K562 (cell line): Measurements from ENCODE around the genes RGS9BP, SLC7A10 and GPI.

DNA sequence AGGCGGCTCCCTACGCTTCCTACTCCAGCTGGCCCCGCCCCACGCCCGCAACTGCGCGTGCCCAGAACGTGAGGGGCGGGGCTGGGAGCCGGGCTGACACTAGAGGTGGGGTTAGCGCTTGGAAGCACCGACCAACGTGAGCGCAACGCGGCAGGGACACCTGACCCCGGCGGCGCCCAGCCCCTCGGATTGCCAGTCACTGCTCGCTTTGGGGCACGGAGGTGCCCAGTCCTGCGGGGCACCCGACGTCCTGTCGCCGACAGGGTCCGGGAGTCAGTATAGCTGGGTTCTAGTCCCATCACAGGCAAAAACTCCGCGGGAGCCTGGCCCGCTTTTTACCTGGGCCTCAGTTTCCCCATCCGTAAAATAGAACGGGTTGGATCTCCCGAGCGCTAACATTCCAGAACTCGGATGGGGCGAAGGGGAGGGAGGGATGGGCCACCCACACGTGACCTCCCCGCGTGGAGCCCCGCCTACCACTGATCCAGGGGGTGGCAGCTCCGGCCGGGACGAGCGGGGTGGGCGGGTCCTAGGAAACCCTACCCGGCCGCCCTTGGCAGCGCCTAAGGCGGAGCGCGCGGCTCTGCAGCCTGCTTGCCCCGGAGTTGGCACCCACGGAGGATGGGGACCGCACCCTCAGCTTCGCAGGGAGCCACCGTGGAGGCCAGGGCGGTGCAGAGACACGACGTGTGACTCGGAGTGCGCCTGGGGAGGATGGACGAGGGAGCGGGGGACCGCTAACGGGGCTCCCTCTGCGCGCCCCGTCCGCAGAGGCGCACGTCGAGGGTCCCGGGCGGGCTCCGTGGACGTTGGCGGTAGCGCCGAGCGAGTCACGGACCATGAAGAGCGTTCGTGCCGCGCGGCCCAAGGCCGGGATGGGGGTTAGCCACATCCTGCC is at the start of gene RGS9BP:
RGS9BP (plus strand) TSS at position 540 of the 898 bp plus-strand sequence.
- RAMPAGE, long total RNA, result no peak
- RRBS, result 43% methylated on average over 31 of the region's 89 CpGs
PRO-cap:
- standard, result bidirectional peak, plus-strand start at position 102 of the sequence, minus-strand start outside the sequence
- CoPRO, capped RNA only, 2 experiments, result peak in 2 of 2 experiments; most common plus-strand start position 102 of the sequence (in 2)
- CoPRO, capped and uncapped RNA, 2 experiments, result peak in 2 of 2 experiments; most common plus-strand start position 99 of the sequence (in 1)
- CoPRO, uncapped RNA only, 2 experiments, result peak in 2 of 2 experiments; most common plus-strand start position 114 of the sequence (in 1)
CAGE:
- cytosol, long polyA plus RNA, result start-site peak on the plus strand centred at position 99 of the sequence, 9 bp wide, 12 and 6 reads in 2 replicates
- long polyA plus RNA, result no peak
- nucleolus, long total RNA, result no peak
- nucleus, long polyA plus RNA, result no peak

DNA sequence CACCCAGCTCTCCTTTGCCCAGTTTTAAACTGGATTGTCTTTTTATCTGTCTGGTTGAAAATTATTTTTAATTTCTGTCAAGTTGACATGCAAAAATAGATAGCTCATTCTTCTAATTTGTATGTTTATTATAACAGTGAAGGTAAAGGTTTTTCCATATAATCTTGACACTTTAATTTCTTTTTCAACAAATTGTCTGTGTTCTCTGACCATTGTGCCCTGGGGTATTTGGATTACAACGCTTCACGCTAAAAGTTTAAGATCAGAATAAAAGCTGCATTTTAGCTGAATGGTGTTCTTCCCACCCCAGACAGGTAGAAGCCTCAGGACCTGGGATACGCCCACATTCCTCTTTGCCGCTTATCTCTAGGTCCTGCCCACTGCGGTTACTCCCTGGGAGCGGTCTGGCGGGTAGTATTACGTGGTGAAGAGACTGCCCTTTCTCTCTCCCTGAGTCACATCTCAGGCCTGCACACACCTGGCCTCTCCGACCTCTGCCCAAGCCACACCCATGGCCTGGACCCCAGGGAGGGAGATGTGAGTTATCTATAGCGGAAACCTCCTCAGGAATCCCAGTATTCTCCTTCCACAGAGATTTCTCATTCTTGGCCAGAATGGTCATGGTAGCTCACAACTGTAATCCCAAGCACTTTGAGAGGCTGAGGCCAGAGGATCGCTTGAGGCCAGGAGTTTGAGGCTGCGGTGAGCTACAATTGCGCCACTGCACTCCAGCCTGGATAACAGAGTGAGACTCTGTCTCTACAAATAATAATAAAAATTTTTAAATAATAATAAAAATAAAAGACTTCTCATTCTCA is 17.3 kb downstream of the RHPN2 start:
- RAMPAGE, long total RNA, result no peak
- RRBS, result no CpG with 5 or more reads among the region's 13 CpGs
PRO-cap:
- standard, result no peak
- CoPRO, capped RNA only, 2 experiments, result no peak in any of the 2 experiments
- CoPRO, capped and uncapped RNA, 2 experiments, result no peak in any of the 2 experiments
- CoPRO, uncapped RNA only, 2 experiments, result no peak in any of the 2 experiments
CAGE:
- cytosol, long polyA plus RNA, result no peak
- long polyA plus RNA, result no peak
- nucleolus, long total RNA, result no peak
- nucleus, long polyA plus RNA, result no peak

DNA sequence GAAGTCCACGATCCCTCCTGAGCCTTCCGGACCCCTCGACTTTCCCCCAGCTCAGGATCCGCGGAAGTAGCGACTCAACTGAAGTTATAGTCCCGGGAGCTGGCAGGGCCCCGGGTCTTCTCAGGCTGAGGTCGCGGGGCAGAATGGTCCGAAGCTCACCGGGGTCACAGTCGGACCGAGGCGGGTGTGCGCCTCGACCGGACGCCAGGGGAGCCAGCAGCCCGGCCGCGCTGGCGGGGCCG is 17.7 kb upstream of the LRP3 start:
- RAMPAGE, long total RNA, result no peak
- RRBS, result 2% methylated on average over 17 of the region's 24 CpGs
PRO-cap:
- standard, result bidirectional peak, plus-strand start at position 158 of the sequence, minus-strand start at position 145 of the sequence
- CoPRO, capped RNA only, 2 experiments, result peak in 2 of 2 experiments; most common plus-strand start position 141 of the sequence (in 1); most common minus-strand start position 145 of the sequence (in 2)
- CoPRO, capped and uncapped RNA, 2 experiments, result peak in 1 of 2 experiments; most common plus-strand start position 154 of the sequence (in 1); most common minus-strand start position 145 of the sequence (in 1)
- CoPRO, uncapped RNA only, 2 experiments, result no peak in any of the 2 experiments
CAGE:
- cytosol, long polyA plus RNA, result no peak
- long polyA plus RNA, result no peak
- nucleolus, long total RNA, result no peak
- nucleus, long polyA plus RNA, result no peak

- RAMPAGE, long total RNA, result no peak
- RRBS, result 9% methylated on average over 25 of the region's 33 CpGs
PRO-cap:
- standard, result no peak
- CoPRO, capped RNA only, 2 experiments, result no peak in any of the 2 experiments
- CoPRO, capped and uncapped RNA, 2 experiments, result no peak in any of the 2 experiments
- CoPRO, uncapped RNA only, 2 experiments, result no peak in any of the 2 experiments
CAGE:
- cytosol, long polyA plus RNA, result no peak
- long polyA plus RNA, result no peak
- nucleolus, long total RNA, result no peak
- nucleus, long polyA plus RNA, result no peak
These were observed at the start of gene SLC7A10 for GRCh38 chr19:33225713-33226077. Gene SLC7A10 (minus strand): TSS chr19:33225850.

- RAMPAGE, long total RNA, result no peak
- RRBS, result 68% methylated on average over 37 of the region's 59 CpGs
PRO-cap:
- standard, result no peak
- CoPRO, capped RNA only, 2 experiments, result no peak in any of the 2 experiments
- CoPRO, capped and uncapped RNA, 2 experiments, result no peak in any of the 2 experiments
- CoPRO, uncapped RNA only, 2 experiments, result no peak in any of the 2 experiments
CAGE:
- cytosol, long polyA plus RNA, result no peak
- long polyA plus RNA, result no peak
- nucleolus, long total RNA, result no peak
- nucleus, long polyA plus RNA, result no peak
These were observed 1.2 kb upstream of the SLC7A10 start for GRCh38 chr19:33226719-33227302.

GRCh38 chr19:33273803-33274902 is 28.2 kb downstream of the CEBPA start:
- RAMPAGE, long total RNA, result no peak
- RRBS, result 16% methylated on average over 4 of the region's 20 CpGs
PRO-cap:
- standard, result no peak
- CoPRO, capped RNA only, 2 experiments, result no peak in any of the 2 experiments
- CoPRO, capped and uncapped RNA, 2 experiments, result no peak in any of the 2 experiments
- CoPRO, uncapped RNA only, 2 experiments, result no peak in any of the 2 experiments
CAGE:
- cytosol, long polyA plus RNA, result no peak
- long polyA plus RNA, result no peak
- nucleolus, long total RNA, result no peak
- nucleus, long polyA plus RNA, result no peak

GRCh38 chr19:33276017-33276164 is 26.4 kb downstream of the CEBPA start:
- RAMPAGE, long total RNA, result no peak
- RRBS, result 7% methylated on average over 2 of the region's 8 CpGs
PRO-cap:
- standard, result no peak
- CoPRO, capped RNA only, 2 experiments, result no peak in any of the 2 experiments
- CoPRO, capped and uncapped RNA, 2 experiments, result no peak in any of the 2 experiments
- CoPRO, uncapped RNA only, 2 experiments, result no peak in any of the 2 experiments
CAGE:
- cytosol, long polyA plus RNA, result no peak
- long polyA plus RNA, result no peak
- nucleolus, long total RNA, result no peak
- nucleus, long polyA plus RNA, result no peak

GRCh38 chr19:33375547-33376064 is 2.1 kb downstream of the CEBPG start:
- RAMPAGE, long total RNA, result no peak
- RRBS, result no CpG with 5 or more reads among the region's 5 CpGs
PRO-cap:
- standard, result no peak
- CoPRO, capped RNA only, 2 experiments, result no peak in any of the 2 experiments
- CoPRO, capped and uncapped RNA, 2 experiments, result no peak in any of the 2 experiments
- CoPRO, uncapped RNA only, 2 experiments, result no peak in any of the 2 experiments
CAGE:
- cytosol, long polyA plus RNA, result no peak
- long polyA plus RNA, result no peak
- nucleolus, long total RNA, result no peak
- nucleus, long polyA plus RNA, result no peak

DNA sequence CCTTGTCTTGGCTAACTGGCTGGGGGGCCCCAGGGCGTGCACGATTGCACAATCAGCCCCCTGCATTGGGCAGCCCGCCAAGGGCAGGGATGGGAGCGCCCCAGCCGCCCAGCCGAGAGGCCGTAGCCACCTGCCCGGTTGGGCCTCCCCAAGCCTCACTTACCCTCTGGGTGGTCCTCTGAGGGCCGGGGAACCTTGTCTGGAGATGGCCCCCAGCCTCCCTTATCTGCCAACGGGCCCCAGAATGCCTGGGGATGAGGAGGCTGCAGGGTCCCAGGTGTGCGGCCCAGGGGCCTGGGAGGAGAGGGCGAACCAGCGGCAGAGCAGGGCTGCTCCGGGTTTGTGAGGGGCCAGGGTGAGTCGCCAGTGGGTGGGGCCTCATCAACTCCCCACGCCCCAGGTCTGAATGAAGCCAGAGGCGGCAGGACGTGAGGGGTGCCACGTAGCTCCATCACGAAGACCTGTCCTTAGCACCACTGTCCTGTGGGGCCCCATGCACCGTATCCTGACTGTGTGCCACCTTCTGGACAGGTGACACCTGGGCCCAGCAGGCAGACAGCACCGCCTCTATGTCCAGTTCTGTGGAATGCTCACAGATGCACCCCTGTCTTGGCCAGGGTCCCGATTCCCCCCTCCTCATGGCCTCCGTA is 17.1 kb downstream of the CEBPG start:
- RAMPAGE, long total RNA, result no peak
- RRBS, result 78% methylated on average over 2 of the region's 24 CpGs
PRO-cap:
- standard, result no peak
- CoPRO, capped RNA only, 2 experiments, result no peak in any of the 2 experiments
- CoPRO, capped and uncapped RNA, 2 experiments, result no peak in any of the 2 experiments
- CoPRO, uncapped RNA only, 2 experiments, result no peak in any of the 2 experiments
CAGE:
- cytosol, long polyA plus RNA, result no peak
- long polyA plus RNA, result no peak
- nucleolus, long total RNA, result no peak
- nucleus, long polyA plus RNA, result no peak

DNA sequence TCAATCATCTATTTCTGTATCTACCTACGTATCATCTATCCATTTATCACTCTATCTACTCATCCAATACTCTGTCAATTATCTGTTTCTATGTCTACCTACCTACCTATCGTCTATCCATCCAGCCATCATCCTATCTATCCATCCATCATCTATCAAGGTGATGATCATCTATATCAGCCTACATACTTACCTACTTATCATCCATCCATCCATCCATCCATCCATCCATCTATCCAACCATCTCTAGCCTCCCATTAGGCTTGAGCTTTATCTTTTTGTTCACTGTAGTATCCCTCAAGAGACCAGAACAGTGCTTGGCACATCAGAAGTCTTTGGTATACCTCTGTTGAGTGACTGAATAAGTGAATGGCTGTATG is 49.4 kb downstream of the CEBPG start:
- RAMPAGE, long total RNA, result no peak
- RRBS, result no CpG with 5 or more reads among the region's 2 CpGs
PRO-cap:
- standard, result no peak
- CoPRO, capped RNA only, 2 experiments, result no peak in any of the 2 experiments
- CoPRO, capped and uncapped RNA, 2 experiments, result no peak in any of the 2 experiments
- CoPRO, uncapped RNA only, 2 experiments, result no peak in any of the 2 experiments
CAGE:
- cytosol, long polyA plus RNA, result no peak
- long polyA plus RNA, result no peak
- nucleolus, long total RNA, result no peak
- nucleus, long polyA plus RNA, result no peak

DNA sequence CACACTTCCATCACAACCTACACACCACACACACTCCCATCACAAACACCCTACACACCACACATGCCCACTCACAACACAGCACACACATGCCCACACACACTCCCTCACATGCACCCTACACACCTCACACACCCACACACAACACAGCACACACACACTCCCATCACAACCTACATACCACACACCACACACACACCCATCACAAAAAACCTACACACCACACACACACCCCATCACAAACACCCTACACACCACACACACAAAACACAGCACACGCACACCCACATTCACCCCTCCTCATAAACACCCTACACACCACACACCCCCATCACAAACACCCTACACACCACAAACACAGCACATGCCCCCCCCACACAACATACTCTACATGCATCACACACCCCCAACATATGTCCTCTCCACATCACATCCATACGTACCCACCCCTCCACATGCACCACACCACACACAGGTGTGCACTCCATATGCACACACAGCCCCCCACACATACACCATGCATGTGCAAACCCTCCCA is 15.0 kb downstream of the PEPD start:
- RAMPAGE, long total RNA, result no peak
- RRBS, result no CpG with 5 or more reads among the region's 2 CpGs
PRO-cap:
- standard, result no peak
- CoPRO, capped RNA only, 2 experiments, result no peak in any of the 2 experiments
- CoPRO, capped and uncapped RNA, 2 experiments, result no peak in any of the 2 experiments
- CoPRO, uncapped RNA only, 2 experiments, result no peak in any of the 2 experiments
CAGE:
- cytosol, long polyA plus RNA, result no peak
- long polyA plus RNA, result no peak
- nucleolus, long total RNA, result no peak
- nucleus, long polyA plus RNA, result no peak

- RAMPAGE, long total RNA, result no peak
- RRBS, result no CpG with 5 or more reads among the region's 17 CpGs
PRO-cap:
- standard, result no peak
- CoPRO, capped RNA only, 2 experiments, result no peak in any of the 2 experiments
- CoPRO, capped and uncapped RNA, 2 experiments, result no peak in any of the 2 experiments
- CoPRO, uncapped RNA only, 2 experiments, result no peak in any of the 2 experiments
CAGE:
- cytosol, long polyA plus RNA, result no peak
- long polyA plus RNA, result no peak
- nucleolus, long total RNA, result no peak
- nucleus, long polyA plus RNA, result no peak
These were observed 14.1 kb downstream of the PEPD start for GRCh38 chr19:33507281-33508097.

GRCh38 chr19:33821157-33821513 is 24.5 kb downstream of the KCTD15 start:
- RAMPAGE, long total RNA, result no peak
- RRBS, result no CpG with 5 or more reads among the region's 4 CpGs
PRO-cap:
- standard, result no peak
- CoPRO, capped RNA only, 2 experiments, result no peak in any of the 2 experiments
- CoPRO, capped and uncapped RNA, 2 experiments, result no peak in any of the 2 experiments
- CoPRO, uncapped RNA only, 2 experiments, result no peak in any of the 2 experiments
CAGE:
- cytosol, long polyA plus RNA, result no peak
- long polyA plus RNA, result no peak
- nucleolus, long total RNA, result no peak
- nucleus, long polyA plus RNA, result no peak

DNA sequence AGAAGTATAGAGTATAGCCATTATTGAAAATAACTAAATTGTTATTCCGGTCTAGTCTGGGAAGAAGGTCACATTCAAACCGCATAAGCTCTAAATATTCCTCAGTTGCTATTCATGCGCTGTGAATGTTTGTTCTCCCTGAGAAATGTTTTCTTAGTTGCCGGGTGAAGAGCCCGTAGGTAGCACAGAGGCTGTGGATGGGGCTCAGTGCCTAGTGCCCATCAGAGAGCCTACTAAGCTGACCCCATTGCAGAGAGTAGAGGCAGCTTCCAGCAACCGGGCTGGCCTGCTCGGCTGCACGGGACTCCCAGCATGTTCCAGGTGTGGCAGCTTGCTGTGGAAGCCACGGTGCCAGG is 82.2 kb downstream of the KCTD15 start:
- RAMPAGE, long total RNA, result no peak
- RRBS, result no CpG with 5 or more reads among the region's 9 CpGs
PRO-cap:
- standard, result no peak
- CoPRO, capped RNA only, 2 experiments, result no peak in any of the 2 experiments
- CoPRO, capped and uncapped RNA, 2 experiments, result no peak in any of the 2 experiments
- CoPRO, uncapped RNA only, 2 experiments, result no peak in any of the 2 experiments
CAGE:
- cytosol, long polyA plus RNA, result no peak
- long polyA plus RNA, result no peak
- nucleolus, long total RNA, result no peak
- nucleus, long polyA plus RNA, result no peak

- RAMPAGE, long total RNA, result no peak
- RRBS, result 14% methylated on average over 31 of the region's 76 CpGs
PRO-cap:
- standard, result no peak
- CoPRO, capped RNA only, 2 experiments, result no peak in any of the 2 experiments
- CoPRO, capped and uncapped RNA, 2 experiments, result no peak in any of the 2 experiments
- CoPRO, uncapped RNA only, 2 experiments, result no peak in any of the 2 experiments
CAGE:
- cytosol, long polyA plus RNA, result no peak
- long polyA plus RNA, result no peak
- nucleolus, long total RNA, result no peak
- nucleus, long polyA plus RNA, result no peak
These were observed 109.4 kb downstream of the KCTD15 start for GRCh38 chr19:33905875-33906717.

DNA sequence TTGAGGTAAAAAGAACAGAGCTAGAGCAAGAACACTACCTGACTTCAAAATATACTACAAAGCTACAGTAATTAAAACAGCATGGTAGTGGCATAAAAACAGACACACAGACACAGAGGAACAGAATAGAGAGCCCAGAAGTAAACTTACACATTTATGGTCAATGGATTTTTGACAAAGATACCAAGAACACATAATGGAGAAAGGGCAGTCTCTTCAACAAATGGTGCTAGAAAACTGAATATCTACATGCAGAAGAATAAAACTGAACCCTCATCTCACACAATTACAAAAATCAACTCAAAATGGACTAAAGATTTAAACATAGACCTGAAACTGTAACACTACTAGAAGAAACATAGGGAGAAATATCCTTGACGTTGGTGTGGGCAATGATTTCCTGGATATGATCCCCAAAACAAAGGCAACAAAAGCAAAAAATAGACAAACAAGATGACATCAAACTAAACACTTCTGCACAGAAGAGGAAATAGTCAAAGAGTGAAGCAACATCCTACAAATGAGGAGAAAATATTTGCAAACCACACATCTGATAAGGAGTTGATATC is 158.1 kb upstream of the LSM14A start:
- RAMPAGE, long total RNA, result no peak
- RRBS, result no CpG with 5 or more reads among the region's 1 CpG
PRO-cap:
- standard, result no peak
- CoPRO, capped RNA only, 2 experiments, result no peak in any of the 2 experiments
- CoPRO, capped and uncapped RNA, 2 experiments, result no peak in any of the 2 experiments
- CoPRO, uncapped RNA only, 2 experiments, result no peak in any of the 2 experiments
CAGE:
- cytosol, long polyA plus RNA, result no peak
- long polyA plus RNA, result no peak
- nucleolus, long total RNA, result no peak
- nucleus, long polyA plus RNA, result no peak

GRCh38 chr19:34230813-34231896 is 23.2 kb upstream of the GARRE1 start:
- RAMPAGE, long total RNA, result no peak
- RRBS, result no CpG with 5 or more reads among the region's 17 CpGs
PRO-cap:
- standard, result unidirectional peak, plus-strand start at chr19:34231097
- CoPRO, capped RNA only, 2 experiments, result no peak in any of the 2 experiments
- CoPRO, capped and uncapped RNA, 2 experiments, result no peak in any of the 2 experiments
- CoPRO, uncapped RNA only, 2 experiments, result peak in 2 of 2 experiments; most common plus-strand start chr19:34230894 (in 1)
CAGE:
- cytosol, long polyA plus RNA, result no peak
- long polyA plus RNA, result no peak
- nucleolus, long total RNA, result no peak
- nucleus, long polyA plus RNA, result no peak

DNA sequence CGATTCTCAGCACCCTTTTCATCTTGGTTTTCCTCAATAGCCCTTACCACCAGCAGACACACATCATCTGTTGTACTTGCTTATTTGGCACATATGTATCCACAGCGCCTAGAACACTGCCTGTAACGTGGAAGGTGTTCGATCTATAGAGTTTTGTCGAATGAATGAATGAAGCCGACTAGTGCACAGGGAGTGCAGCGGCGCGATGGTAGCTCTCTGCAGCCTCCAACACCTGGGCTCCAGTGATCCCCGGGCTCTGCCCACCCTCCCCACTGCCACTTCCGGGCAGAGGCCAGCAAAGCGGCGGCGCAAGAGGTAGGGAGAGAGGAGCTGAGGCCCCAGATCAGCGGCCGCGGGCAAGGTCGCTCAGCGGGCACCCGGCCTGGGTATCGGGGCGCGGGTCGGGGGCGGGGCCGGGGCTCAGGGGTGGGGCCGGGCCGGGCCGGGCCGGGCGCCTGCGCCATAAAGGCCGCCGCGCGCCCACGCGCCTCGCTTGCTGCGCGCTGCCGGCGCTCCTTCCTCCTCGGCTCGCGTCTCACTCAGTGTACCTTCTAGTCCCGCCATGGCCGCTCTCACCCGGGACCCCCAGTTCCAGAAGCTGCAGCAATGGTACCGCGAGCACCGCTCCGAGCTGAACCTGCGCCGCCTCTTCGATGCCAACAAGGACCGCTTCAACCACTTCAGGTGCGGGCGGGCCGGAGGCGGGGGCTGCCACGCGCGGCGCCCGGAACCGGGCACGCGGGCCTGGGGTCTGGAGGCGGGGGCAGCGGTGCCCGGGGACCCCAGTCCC is at the start of gene GPI:
GPI (plus strand) TSS at position 492 of the 790 bp plus-strand sequence.
- RAMPAGE, long total RNA, result start-site peak on the plus strand centred at position 497 of the sequence, 60 bp wide, 835 and 481 reads in 2 replicates
- RRBS, result 2% methylated on average over 38 of the region's 72 CpGs
PRO-cap:
- standard, result bidirectional peak, plus-strand start at position 492 of the sequence, minus-strand start at position 384 of the sequence
- CoPRO, capped RNA only, 2 experiments, result peak in 2 of 2 experiments; most common plus-strand start position 492 of the sequence (in 2); most common minus-strand start position 384 of the sequence (in 2)
- CoPRO, capped and uncapped RNA, 2 experiments, result peak in 2 of 2 experiments; most common plus-strand start position 492 of the sequence (in 1); most common minus-strand start position 360 of the sequence (in 1)
- CoPRO, uncapped RNA only, 2 experiments, result peak in 1 of 2 experiments; most common plus-strand start position 606 of the sequence (in 1); most common minus-strand start position 321 of the sequence (in 1)
CAGE:
- cytosol, long polyA plus RNA, result start-site peak on the plus strand centred at position 511 of the sequence, 74 bp wide, 5,641 and 2,482 reads in 2 replicates
- long polyA plus RNA, result start-site peak on the plus strand centred at position 504 of the sequence, 79 bp wide, 2,670 and 3,177 reads in 2 replicates
- nucleolus, long total RNA, result no peak
- nucleus, long polyA plus RNA, result start-site peak on the plus strand centred at position 516 of the sequence, 53 bp wide, 1,700 and 940 reads in 2 replicates